GM12891 (cell line): Measurements from ENCODE around the genes PRSS48 and FHIP1A.

GRCh38 chr4:148439301-148439589 is 3.0 kb downstream of the NR3C2 start:
- RRBS: no CpG with 5 or more reads among the region's 3 CpGs

GRCh38 chr4:150150599-150151089 is 72.4 kb downstream of the DCLK2 start:
- RRBS: no CpG with 5 or more reads among the region's 2 CpGs

- RRBS: no CpG with 5 or more reads among the region's 3 CpGs
These were observed 238.2 kb upstream of the MAB21L2 start for GRCh38 chr4:150343673-150344312.

DNA sequence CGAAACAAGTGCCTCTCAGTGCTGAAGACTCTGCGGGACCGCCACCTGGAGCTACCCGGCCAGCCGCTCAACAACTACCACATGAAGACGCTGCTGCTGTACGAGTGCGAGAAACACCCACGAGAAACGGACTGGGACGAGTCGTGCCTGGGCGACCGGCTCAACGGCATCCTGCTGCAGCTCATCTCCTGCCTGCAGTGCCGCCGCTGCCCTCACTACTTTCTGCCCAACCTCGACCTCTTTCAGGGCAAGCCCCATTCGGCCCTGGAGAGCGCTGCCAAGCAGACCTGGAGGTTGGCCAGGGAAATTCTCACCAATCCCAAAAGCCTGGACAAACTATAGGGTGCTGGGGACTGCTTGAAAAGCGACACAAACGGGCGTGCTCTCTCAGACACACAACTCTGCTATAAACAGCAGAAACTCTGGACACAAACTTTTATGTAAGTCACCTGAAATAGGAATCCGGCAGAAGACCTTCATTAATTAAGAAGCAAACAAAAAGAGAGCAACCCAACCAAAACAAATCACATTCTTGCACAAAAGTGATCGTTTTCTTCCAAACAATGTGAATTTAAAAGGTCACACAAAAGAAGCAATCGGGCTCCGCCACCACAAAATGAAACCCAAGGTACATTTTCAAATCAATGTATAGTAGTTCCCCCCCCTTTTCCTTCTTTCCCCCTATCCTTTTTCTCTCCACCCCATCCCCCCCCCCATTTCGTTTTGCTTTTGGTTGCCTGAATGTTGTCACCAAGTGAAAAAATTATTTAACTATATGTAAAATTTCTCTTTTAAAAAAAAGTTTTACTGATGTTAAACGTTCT is 2.0 kb downstream of the MAB21L2 start:
- RRBS: no CpG with 5 or more reads among the region's 29 CpGs

DNA sequence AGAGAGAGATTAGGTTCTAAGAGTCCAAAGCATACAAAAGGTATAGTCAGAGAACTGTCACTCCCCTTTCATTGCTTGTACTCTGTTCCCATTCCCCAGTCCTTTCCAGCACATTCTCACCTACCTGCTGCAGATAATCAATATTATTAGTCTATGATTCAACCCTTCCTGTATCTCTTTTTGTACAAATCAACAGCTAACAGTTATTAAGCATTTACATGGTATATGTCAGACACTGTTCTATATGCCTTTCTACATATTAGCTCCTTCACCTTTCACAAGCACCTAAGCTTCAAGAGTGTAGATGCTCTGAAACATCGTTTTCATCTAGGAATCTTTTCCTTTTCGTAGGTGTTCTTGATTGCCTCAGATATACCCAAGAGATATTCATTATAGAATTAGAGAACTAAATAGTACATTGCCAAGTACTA is 89.1 kb downstream of the MAB21L2 start:
- RRBS: no CpG with 5 or more reads among the region's 2 CpGs

GRCh38 chr4:151276830-151277261 is at the start of gene PRSS48:
Gene PRSS48, plus strand, starts transcription at chr4:151277161.
- RRBS: no CpG with 5 or more reads among the region's 5 CpGs

- RRBS: 3% methylated on average over 3 of the region's 28 CpGs
These were observed 1.3 kb upstream of the FHIP1A start for GRCh38 chr4:151407412-151408291.

- RRBS: 2% methylated on average over 19 of the region's 59 CpGs
These were observed 484 bp upstream of the FHIP1A start for GRCh38 chr4:151408292-151409091.

- RRBS: 18% methylated on average over 13 of the region's 55 CpGs
These were observed at the start of gene FHIP1A for GRCh38 chr4:151409092-151409967. Gene FHIP1A, plus strand, starts transcription at chr4:151409176.

GRCh38 chr4:151781009-151781453 is 20.2 kb upstream of the GATB start:
- RRBS: no CpG with 5 or more reads among the region's 5 CpGs

DNA sequence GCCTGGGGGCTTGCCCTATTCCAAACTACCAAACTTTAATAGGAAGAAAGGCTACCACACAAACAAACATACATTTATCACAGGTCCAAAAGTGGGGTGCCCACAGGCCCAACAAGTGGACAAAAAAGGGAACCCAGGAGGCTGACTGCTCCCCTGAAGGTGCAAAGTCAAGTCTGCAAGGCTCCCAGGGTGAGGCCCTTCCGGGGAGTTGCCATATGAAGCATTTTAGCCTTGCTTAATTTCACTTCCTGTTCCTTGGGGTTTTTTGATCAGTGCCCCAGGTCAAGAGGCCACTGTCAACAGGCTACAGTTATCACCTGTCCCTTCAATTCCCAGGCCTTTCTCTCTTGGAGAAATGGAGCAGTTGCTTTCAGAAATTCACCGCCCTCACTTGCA is 36.5 kb downstream of the TMEM154 start:
- RRBS: no CpG with 5 or more reads among the region's 2 CpGs

DNA sequence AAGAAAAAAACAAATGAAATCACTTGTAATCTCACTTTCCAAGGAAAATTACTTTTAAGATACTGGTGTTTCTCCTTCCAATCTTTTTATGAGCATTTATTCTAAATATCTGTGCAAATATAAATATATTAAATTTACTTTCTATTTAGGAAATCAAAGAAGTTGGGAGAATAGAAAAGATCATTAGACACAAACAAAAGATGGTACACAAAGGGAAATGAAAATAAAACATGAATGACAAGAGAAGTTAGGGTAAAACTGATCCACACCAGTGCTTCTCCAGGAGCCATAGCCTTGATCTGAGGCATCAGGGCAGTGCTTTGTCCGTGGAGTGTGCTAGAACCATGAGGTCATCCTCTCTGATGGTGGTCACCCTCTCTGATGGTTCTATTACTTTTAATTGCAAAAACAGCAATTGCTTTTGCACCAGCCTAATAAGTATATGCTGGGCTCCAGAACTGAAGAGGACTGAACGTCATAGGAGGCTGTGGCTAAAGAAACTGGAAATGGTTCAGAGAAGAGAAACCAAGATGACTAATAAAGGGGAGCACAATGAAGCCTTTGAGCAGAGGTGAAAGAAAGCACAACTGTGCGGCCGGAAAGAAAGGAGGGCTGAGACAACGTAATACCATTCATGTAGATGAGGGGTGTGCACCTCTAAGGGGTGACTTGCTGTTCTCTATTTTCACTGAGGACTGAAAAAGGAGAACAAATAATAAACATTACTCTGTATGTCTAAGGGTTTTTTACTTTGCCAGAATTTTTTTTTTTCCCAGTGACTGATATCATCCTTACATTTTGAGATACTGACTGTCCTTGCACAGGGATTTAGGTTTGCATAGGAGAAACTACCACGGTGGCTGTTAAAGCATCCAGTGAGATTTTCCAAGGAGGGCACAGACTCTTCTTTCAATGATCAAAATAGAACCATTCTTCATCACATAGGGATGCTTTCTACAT is 17.0 kb upstream of the TMEM154 start:
- RRBS: no CpG with 5 or more reads among the region's 6 CpGs

- RRBS: no CpG with 5 or more reads among the region's 10 CpGs
These were observed 55.9 kb downstream of the FHDC1 start for GRCh38 chr4:152991910-152992540.

DNA sequence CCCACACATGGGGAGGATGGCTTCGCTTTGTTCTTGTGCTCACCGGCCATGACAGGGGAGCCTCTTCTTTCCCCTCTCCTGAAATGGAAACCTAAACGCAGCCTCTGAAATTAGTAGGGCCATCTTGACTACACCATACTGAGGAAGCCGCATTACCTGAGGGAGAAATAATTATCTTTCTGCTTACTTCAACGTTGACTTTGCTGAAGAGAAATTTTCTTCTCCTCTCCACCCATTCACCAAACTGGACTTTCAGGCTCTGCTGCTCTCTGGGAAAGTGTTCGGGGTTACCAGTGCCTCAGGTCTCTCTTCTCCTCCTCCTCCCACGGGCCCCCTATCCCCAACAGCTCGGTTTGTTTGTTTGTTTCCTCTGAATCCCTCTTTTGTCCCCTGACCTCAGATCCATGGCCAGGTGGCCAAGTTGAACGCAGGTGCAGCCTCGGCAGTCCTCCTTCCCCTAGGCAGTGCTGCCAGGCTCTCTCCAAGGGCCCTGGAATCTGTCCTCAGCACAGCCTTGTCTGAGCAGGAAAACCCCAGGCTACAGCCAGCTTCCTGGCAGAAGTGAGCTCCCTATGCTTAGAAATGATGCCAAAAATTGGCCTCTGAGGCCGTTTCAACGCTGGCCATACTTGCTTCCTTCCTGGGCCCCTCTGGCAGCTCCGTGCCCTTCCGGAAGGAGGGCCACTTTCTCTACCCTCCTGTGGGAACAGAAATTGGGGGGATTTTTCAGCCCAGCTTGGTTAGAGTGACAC is 60.0 kb downstream of the FHDC1 start:
- RRBS: no CpG with 5 or more reads among the region's 14 CpGs

DNA sequence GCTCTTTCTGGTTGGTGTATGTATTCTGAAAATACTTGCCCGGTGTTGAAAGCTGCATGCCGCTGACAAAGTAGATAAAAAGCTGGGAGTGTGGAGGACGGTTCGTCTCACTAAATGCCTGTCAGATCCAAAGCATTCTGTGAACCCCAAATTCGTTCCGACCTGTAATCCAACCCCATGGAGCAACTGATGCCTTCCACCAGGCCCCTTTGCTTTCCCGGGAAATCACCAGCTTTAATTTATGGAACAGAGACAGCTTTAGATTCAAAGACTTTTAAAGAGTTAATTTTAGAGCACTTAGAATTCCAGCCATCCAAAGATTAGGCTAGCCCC is 19.3 kb downstream of the TRIM2 start:
- RRBS: no CpG with 5 or more reads among the region's 7 CpGs

DNA sequence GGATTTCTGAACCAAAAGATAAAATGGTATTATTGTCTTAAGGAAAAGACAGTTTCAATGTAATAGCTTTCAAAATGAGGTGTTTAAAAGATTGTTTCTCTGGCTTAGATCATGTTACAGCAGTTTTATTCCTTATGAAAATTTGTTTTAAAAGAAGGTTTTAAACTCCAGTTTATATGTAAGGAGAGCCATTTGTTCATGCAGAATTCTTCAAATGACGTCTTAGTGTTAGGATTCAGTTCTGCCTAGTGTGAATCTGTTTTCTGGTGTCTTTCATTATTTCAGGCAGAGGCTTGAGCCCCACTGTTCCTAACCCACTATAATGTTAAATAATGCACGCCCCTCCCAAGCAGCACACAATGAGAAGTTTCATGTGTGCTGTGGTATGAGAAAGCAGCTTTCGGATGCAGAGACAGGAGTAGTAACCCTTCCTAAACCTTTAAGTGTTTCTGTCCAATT is 54.4 kb downstream of the TRIM2 start:
- RRBS: no CpG with 5 or more reads among the region's 3 CpGs

DNA sequence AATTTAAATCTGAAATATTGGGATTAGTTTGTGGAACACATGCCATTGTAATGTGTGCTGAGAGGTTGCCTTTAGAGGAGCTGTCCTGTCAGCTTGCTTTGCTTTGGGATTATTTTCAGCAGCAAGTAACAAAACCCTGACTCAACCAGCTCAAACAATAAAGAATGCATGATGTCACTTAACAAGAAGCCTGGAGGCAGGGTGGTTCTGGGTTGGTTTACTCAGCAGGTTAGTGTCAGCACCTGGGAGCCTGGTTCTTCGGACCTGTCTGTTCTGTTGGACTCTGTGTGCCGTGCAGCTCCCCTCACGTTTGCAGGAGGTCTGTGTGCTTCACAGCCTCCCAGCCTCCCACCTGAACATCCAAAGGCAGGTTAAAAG is 20.1 kb downstream of the TMEM131L start:
- RRBS: no CpG with 5 or more reads among the region's 3 CpGs

GRCh38 chr4:153497076-153497663 is 31.0 kb downstream of the TMEM131L start:
- RRBS: no CpG with 5 or more reads among the region's 7 CpGs

- RRBS: no CpG with 5 or more reads among the region's 6 CpGs
These were observed 32.4 kb downstream of the TMEM131L start for GRCh38 chr4:153498397-153499097.

DNA sequence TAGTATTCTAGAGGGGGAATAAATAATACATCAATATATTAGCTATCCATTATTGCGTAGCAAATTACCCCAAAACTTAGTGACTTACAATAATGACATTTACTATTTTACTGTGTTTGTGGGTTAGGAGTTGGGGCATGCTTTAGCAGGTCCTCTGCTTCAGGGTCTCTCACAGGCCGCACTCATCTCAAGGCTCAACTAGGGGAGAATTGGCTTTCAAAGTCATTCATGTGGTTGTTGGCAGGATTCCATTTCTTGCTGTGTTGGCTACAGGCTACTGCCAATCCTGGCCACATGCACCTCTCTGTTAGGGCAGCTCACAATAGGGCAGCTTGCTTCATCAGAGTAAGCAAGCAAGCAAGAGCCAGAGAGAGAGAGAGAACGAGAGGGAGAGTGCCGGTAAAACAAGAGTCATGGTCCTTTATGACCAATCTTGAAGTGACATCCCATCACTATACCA is 33.1 kb upstream of the TLR2 start:
- RRBS: no CpG with 5 or more reads among the region's 4 CpGs